Fibroblast of villous mesenchyme (primary cell): ENCODE measurements around a stretch of chr12.

DNA sequence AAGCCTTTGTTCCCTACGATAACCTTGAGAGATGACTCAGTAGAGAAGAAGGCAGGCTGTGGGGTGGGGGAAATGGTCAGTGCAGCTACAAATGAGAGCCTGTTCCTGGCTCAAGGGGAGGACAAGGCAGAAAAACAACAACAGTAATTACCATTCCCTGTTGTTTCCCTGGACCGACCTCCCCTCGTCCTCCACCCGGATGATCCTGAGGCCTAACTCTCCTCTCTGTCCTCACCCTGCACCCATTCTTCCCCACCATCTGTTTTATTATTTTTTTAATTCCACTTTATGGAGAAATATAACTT lies 90.4 kb upstream of the TBX3 start:
- CAGE, long polyA plus RNA: no peak

- CAGE, long polyA plus RNA: no peak
Measured at GRCh38 chr12:114944780-114945266, 260.8 kb upstream of the TBX3 start.

GRCh38 chr12:115341249-115342023 lies 657.5 kb upstream of the TBX3 start:
- CAGE, long polyA plus RNA: no peak

- CAGE, long polyA plus RNA: no peak
Measured at GRCh38 chr12:115473375-115473586, 789.3 kb upstream of the TBX3 start.

DNA sequence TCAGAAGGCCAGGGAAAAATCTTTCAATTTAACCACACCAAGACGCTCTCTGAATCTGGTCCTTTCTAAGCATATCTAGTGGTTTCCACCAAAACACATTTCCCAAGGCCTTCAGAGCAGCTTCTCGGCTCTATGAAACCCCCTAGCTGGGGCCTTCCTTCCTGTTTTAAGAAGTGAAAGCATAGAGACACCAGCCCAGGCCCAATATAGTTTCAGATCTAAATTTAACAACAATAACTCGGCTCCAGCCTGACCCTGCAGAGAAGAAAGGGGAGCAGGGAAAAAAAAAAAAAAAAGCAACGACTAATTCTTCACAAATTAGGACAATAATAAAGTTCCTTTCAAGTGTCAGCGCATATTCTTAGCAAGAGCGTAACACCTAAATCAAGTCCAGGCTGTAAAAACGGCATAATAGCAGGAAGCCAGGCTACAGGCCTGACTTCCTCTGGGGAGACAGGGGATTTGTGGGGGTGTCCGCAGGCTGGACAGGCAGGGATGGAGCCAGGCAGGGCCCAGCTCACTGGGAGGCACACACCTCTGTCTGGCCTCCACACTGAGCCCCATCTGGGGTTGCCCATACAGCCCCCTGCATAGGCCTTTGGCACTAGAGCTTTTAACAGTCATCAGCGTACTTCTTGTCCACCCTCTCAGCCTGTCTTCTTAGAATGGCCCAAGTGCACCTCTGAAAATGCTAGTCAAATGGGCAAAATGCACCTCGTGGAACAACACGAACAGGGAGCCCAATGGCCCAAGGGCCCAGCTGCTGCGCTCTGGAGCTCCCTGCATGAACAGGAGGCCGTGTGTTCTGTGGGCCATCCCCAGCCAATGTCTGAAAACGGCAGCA lies 773.0 kb downstream of the MED13L start:
- CAGE, long polyA plus RNA: no peak

DNA sequence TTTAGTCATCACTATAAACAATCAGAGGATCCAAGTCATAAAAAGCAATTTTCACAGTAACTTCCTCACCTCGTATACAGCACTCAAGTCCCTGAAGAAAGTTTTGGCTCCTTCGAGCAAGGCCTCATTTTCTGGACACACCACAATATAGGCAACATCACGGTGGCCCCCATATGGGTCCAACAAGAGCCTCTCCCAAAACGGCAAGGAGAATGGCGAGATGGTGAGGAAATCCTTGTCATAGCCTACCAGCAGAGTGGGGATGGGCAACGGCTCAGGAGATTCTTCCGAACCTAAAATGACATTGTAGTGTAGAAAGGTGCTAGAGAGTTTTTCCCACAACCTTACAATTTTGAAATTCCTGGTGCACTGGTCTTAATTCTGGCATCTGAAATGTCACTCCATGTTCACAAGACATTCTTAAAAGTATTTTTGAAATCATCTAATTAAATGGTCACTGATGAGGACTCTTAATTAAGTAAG lies 291.3 kb downstream of the MED13L start:
- CAGE, long polyA plus RNA: no peak

DNA sequence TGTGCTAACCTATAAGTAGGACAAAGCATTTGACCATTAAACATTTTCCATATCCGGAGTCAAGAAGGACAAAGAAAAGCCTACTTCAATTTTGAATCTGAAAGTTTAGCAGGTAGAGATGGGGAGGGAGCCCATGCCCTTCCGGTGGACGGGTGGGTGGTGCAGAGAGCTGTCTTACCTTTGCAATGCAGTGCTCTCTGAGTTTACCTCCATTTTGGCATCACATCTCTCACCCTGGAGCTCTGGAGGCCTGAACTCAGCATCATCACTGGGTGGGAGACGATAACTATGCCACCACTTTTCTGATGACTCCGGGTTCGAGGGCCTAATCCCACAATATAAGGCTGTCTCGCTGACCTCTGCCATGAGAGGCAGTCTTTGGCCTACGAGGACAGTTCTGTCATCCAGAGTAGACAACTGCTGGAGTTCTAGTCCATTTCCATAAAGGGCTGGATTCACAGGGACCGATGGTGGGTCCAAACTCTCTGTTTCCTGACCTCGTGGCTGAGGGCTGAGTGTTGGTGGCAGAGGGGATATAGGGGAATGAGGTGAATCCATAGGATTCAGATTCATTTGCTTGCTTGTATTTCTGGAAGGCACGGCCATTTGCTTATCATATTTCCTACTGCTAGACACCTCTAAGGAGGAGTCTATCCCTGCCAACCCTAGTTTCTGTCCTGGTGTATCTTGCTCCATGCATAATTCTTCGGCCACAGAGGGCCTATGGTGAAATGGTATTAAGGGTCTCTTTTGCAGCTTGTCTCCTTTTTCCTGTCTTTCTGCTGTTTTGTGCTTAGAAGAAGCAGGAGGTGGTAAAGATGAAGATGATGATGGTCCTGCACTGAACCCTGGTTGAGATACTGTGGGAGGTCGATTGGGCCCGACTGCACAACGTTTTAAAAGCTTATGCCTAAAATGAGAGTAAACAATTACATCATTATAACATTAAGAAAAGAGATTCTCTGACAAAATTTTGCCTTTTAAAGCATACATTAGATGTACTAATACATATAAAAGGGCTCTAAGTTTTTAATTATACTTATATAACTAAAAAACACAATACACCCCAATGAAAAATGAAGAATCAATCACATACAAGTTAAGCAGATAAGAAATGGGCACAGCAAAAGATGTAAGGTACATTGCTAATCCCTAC lies 268.9 kb downstream of the MED13L start:
- CAGE, long polyA plus RNA: no peak

DNA sequence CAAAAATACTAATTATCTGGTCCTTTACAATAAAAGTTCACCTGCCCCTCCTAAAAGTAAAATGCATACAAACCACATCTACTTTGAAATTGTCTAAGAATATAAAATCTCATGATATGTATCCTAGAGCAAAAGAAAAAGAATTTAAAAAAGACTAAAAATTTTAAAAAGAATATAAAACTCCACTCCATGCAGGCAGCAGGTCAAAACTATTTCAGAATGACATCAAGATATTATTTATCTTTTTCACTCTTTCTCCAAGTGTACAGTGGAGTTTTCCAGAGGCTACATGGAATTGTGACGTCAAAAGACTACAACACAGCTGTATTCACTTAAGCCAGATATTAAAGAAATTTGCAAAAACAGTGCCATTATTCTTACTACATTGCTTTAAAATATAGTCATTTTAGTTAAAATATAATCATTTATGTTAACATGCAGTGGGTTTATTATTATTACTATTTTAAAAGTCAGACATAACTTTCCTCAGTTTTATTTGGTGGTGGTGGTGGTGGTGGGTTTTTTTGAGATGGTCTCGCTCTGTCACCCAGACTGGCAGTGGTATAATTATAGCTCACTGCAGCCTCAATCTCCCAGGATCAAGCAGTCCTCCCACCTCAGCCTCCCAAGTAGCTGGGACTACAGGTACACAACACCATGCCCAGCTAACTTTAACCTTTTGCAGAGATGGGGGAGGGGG lies 198.6 kb downstream of the MED13L start:
- CAGE, long polyA plus RNA: no peak

- CAGE, long polyA plus RNA: no peak
Measured at GRCh38 chr12:116144298-116144628, 133.2 kb downstream of the MED13L start.

DNA sequence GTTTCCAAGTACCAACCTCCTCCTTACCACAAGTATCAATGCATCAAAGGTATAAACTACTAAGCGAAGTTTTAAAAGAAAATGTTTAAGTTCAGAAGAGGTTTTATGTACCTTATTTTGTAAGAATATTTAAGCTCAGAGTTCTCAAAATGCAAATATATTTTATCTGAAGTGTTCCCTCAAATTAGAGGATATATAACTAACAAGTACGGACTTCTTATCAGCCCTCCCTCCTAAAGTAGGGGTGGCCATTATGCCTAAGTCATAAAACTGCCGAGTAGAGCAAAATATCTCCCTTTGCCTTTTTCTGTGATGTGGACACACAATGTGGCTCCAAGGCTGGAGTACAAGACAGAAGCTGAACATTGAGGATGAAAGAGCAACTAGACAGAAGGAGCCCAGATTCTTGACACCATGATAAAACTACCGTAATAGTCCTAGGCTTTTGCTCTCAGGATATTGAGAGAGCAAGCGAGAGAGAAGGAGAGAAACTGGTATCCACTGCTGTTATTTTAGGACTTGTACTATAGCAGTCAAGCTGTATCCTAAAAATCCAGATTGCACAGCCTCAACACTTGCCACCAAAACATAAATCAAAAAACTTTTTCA lies 120.9 kb downstream of the MED13L start:
- CAGE, long polyA plus RNA: no peak

DNA sequence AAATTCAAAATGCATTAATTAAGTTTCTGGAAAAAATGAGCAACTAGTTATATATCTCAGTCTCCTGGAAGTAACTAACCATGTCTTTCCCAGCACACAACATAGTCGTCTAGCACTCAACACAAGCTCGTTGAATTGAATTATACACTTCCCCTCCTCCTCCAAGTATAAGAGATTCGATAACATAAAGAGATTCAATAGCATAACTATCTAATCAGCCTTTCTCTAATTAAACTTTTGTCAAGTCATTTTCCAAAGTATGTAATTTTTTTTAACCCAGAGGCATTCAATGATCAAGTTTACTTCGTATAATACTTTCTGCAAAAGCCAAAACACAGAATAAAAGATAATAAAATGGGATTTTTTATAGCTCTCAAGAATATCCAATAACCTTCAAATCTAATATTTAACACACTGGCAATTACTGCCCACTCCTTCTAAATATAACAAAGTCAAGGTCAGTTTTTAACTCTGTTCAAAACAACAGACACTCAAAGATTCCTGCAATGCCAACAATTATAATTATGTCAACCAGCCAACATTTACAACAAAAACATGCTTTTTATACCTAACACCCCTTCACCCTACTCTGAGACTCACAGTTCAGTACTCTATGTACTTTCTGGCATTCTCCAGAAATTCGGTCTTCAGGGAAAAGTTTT lies 59.5 kb downstream of the MED13L start:
- CAGE, long polyA plus RNA: no peak

GRCh38 chr12:116345979-116346560 lies 68.6 kb upstream of the MED13L start:
- CAGE, long polyA plus RNA: no peak

GRCh38 chr12:116508618-116509298 lies 50.4 kb upstream of the MAP1LC3B2 start:
- CAGE, long polyA plus RNA: no peak

- CAGE, long polyA plus RNA: no peak
Measured at GRCh38 chr12:116534359-116535114, 24.6 kb upstream of the MAP1LC3B2 start.

- CAGE, long polyA plus RNA: no peak
Measured at GRCh38 chr12:116635476-116636130, 76.4 kb downstream of the MAP1LC3B2 start.

DNA sequence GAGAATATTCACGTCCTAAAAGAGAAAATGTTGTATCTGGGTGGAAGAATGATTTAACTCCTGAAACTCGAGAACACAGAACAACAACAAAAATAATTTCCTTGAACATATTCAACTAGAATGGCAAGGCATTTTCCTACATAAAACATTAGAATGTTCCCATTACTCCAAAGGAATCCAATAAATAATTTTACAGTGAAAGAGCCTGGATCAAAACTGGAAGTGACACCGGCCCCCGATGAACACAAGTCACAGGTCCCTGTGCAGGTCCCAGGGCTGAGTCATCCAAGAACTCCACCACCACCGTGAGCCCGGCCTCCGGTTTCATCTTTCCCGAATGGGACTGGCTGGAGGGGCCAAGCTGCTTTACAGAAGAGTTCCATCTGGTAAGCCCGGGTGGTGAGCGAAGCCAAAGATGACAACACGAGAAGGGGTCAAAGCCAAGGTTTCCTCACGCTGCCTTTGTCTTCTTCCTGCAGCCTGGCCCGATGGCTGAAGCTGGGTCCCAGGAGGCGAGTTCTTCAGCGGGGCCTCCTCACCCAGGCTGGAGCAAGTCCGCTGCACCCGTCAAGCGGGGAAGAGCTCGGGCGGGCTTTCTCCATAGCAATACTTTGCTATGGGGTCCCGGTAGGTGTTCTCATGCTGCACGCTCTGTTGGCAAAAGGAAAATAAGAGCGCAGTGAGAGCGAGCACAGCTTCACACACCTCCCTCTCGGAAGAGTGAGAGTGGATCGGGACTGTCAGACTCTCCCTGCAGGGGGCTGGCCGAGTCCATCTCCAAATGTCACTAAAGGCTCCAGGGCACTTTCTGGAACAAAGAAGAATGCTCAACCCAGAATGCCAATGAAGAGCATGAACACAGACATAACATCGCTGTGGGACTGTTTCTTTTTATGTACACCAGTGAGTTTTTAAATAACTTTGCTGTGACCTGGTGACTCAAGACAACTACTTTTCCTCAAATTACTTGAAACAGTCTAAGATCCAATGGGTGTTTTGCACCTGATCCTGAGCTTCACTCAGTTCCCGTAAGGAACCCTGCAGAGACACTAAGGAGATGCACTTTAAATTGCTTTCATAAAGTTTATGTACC lies 20.3 kb downstream of the SPRING1 start:
- CAGE, long polyA plus RNA: no peak

DNA sequence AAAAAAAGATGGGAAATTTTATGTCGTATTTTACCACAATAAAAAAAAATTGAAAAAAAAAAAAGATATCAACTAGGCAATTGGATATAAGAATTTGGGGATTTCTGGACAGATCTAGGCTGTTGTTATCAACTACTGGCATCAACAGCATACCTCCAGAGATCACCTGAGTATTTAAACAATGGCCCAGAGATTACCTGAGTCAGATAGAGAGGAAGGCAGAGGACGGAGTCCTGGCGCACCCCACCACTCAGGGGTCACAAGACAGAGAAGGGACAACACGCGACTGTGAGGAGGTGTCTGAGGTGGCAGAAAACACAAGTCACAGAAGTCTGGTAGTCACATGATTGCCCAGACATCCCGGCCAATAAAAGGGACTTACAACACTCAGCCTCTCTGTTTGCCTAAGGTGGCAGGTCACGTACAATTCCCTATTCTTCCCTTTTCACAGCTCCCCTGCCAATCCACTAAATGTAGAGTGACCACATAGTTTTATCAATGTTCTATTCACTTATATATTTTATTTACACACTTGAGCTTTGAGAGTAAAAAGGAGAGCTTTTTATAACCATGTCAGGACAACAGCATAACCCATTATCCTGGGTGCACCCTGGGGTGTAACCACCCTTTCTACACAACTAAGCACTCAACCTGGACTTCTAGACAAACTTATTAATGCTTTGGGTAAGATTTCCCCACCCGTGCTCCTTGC lies 1.7 kb downstream of the SPRING1 start:
- CAGE, long polyA plus RNA: no peak

- CAGE, long polyA plus RNA: no peak
Measured at GRCh38 chr12:117005244-117005835, 93.9 kb downstream of the TESC start.

DNA sequence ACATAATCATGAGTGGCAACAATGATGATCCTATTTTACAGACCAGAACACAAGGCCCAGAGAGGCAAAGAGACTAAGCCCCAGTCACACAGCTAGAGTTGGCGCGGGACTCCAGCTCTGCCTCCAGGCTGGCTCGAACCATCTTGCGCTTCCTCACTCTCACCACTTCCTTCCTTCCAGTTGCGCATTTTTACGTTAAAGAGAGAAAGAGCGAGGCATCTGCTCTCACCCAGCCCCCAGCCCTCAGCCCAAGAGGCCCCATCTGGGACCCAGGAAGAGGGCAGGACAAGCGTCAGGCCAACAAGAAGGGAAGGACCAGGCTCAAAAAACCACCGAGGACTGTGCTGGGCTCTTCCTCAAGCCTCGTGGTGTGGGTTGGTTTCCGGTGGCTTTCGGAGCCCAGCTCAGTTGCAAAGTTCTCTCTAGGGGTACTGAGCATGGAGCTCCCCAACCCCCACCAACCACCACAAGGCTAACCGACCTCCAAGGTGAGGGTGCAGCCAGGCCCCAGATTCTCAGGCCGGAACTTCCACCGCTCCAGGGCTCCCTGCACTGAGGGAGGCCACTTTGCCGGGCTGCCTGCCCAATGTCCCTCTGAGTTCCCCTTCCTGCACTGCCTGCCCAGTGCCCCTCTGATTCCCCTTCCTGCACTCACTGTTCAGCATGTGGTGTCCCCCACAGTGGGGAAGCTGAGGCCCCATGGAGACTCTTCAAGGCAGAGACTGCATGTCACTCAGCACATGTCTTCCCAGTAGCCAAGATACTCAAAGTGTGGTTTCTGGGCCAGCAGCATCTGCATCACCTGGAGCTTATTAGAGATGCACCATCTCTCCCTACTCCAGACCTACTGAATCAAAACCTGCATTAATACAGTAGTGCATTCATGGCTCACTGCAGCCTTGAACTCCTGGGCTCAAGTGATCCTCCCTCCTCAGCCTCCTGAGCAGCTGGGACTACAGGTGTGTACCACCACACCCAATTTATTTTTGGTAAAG lies 35.8 kb downstream of the TESC start:
- CAGE, long polyA plus RNA: no peak

- CAGE, long polyA plus RNA: no peak
Measured at GRCh38 chr12:117179187-117179510, 11.1 kb downstream of the FBXO21 start.